ENCODE measurements around a stretch of chr11.

DNA sequence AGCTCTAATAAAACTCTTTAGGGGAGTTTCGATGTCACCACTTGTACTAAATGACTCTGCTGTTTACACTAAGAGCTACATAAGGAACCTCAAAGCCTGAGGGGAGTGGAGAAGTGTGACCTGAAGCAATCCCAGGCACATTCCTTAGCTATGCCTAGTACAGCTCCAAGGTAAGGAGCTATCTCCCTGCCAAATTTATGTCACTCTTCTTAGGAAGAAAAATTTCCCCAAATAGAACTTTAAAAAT lies 8.2 kb downstream of the LGR4 start:
- RRBS, 2 experiments, result no CpG with 5 or more reads among the region's 1 CpG

DNA sequence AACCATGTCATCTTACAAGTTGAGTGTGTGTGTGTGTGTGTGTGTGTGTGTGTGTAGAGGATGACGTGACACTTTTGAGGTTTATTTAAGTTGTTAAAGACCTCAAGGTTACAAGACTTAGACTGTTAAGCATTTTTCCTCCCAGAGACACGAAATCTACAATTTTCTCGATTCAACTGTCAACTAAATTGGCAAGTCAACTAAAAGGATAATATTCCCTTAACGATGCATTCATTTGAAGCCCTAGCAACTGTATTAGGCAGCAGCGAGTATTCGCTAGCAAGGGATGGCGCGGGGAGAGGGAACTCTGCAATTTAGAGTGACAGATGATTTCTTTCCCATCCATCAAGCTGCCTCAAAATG lies 17.6 kb upstream of the BDNF start:
- RRBS, 2 experiments, result no CpG with 5 or more reads among the region's 8 CpGs

DNA sequence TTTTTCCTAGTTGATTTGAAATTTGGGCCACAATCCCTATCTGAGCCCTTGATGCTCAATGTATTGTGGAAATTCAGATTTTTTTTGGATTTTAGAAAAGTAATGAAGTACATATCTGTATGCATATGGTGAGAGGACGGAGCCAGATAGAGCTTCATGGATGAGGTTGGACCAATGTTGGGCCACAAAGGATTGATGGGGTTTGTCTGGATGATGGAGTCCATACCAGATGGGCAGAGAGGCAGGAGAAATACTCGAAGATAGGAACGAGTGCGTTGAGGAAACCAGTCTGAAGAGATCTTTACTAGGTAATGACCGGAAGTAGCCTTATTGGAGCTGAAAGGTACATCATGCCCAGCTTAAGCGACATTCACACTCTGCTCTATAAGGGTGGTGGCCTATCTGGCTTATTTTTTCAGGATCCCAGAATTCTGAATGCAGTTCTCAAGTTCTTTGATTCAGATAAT lies 224.4 kb downstream of the DCDC1 start:
- RRBS, 2 experiments, result no CpG with 5 or more reads among the region's 6 CpGs

DNA sequence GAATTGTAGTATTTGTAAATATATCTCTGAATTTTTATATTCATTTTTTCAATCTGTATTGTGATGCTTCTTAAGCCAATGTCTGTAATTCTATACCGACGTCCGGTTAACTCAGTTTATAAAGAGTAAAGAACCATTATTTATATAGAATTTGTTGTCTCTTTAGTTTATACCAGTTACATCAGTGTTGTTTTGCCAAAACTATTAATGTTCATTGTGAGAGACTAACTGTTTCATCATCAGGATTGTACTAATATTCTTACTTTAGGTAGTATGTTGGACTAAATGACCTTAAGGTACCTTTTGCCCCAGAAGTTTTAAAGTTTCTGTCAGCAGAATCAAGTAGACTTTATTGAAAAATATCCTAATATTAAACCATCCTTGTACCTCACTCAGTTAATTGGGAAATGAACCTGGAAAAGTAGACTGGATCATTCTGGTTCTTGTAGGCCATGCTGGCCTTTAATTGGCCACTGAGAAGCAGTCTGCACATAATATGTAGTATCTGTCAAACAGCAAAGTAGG lies 2.5 kb downstream of the DNAJC24 start:
- RRBS, 2 experiments, result no CpG with 5 or more reads among the region's 3 CpGs

DNA sequence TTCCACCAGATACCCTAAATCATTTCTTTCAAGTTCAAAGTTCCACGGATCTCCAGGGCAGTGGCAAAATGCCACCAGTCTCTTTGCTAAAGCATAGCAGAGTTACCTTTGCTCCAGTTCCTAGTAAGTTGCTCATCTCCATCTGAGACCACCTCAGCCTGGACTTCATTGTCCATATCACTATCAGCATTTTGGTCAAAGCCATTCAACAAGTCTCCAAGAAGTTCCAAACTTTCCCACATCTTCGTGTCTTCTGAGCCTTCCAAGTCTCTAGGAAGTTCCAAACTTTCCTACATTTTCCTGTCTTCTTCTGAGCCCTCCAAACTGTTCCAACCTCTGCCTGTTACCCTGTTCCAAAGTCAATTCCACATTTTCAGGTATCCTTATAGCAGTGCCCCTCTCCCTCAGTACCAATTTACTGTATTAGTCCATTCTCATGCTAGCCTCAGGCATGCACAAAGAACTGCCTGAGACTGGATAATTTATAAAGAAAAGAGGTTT lies 14.4 kb downstream of the IMMP1L start:
- RRBS, 2 experiments, result no CpG with 5 or more reads among the region's 2 CpGs

GRCh38 chr11:31812769-31813862 lies 2.0 kb upstream of the PAX6 start:
- RRBS, 2 experiments, result 64 to 68% methylated on average over 19 to 20 of the region's 59 CpGs

- RRBS, 2 experiments, result no CpG with 5 or more reads among the region's 5 CpGs
Observed at GRCh38 chr11:32120976-32121343, 30.1 kb downstream of the RCN1 start.

DNA sequence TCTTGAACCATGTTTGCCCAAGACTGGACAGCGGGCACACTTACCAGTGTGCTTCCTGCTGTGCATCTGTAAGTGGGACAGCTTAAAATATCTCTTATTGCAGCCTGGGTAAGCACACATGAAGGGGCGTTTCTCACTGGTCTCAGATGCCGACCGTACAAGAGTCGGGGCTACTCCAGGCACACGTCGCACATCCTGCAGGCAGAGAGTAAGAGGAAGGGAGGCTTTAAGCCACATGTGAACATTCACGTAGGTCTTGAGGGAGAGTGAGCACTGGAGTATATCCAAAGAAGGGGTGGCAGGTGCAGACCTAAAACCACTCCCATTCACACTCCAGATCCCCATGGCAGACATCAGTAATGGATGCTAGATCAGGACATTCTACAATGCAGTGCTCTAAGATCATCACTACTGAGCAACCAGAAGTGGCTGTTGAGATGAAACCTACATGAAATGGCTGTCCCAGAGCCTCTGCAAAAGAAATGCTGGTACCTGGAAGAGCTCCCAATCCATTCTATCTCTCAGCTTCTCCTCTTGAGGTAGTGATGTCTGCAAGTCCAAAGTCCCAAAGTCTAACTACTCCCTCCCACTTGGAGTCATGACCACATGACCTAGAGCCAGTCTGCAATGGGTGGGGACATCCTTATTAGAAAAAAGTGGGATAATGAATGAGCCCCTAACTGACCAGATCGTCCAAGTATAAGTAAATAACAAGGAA lies 39.0 kb downstream of the WT1 start:
- RRBS, 2 experiments, result no CpG with 5 or more reads among the region's 9 CpGs

DNA sequence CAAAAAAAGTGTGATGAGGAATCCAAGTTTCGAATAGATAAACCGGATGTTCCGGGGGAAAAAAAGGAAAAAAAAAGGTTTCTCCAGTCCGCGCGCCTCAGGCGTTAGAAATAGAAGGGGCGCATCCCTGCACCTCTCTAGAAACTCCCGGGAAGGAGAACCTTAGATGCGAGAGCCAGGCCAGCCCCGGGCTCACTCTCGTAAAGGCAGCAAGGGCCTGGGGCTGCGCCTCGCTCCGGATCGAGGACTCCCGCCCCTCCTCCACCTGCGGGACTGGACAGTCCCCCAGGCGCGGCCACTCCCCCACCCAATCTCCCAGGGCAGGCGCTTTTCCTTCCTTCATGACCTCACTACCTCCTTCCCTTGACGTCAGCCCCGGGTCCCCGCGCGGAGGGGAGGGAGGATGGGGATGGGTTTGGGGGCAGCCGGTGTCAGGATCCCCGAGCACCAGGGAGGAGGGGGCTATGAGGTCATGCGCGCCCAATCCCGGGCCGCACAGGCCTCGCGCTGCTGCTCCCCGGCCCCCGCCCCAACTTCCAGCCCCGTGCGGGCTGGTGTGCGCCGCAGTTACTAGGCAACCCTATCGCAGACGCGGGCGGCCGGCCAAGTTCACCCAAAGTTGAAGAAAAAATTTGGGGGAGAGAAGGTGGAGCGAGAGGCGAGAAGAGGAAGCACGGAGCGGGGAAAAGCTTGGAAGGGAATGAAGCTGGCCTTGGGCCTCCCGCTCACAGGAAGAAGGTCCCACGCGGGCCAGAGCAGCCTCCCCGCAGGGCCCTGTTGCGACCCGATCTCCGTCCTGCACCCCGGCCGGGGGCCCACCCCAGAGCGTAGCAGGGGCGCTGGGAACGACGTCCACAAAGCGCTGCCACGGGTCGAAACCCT lies 8.5 kb downstream of the WT1 start:
- RRBS, 2 experiments, result 11 to 47% methylated on average over 26 of the region's 65 CpGs

DNA sequence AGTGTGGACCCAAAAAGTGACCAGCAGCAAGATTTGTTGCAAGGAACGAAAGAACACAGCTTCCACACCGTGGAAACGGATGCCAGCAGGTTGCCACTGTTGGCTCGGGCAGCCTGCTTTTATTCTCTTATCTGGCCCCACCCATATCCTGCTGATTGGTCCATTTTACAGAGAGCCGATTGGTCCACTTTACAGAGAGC lies 4.9 kb upstream of the QSER1 start:
- RRBS, 2 experiments, result no CpG with 5 or more reads among the region's 5 CpGs

DNA sequence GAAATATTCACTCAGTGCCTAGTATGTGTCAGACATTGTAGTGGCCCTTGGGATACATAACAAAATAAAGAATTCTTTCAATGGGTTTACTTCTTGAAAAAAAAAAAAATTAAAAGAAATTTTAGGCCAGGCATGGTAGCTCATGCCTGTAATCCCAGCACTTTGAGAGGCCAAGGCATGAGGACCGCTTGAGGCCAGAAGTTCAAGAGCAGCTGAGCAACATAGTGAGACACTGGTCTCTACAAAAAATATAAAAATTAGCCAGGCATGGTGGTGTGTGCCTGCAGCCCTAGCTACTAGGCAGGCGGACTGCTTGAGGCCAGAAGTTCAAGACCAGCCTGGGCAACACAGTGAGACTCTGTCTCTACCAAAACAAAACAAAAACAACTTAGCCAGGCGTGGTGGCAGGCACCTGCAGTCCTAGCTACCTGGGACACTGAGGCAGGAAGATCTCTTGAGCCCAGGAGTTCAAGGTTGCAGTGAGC lies 14.5 kb downstream of the CSTF3 start:
- RRBS, 2 experiments, result no CpG with 5 or more reads among the region's 3 CpGs

- RRBS, 2 experiments, result no CpG with 5 or more reads among the region's 7 CpGs
Observed at GRCh38 chr11:33701391-33702352, 1.0 kb upstream of the C11orf91 start.

- RRBS, 2 experiments, result no CpG with 5 or more reads among the region's 8 CpGs
Observed at GRCh38 chr11:33708555-33709914, 8.4 kb upstream of the C11orf91 start.

GRCh38 chr11:33742888-33743382 lies 6.7 kb upstream of the CD59 start:
- RRBS, 2 experiments, result no CpG with 5 or more reads among the region's 8 CpGs

- RRBS, 2 experiments, result no CpG with 5 or more reads among the region's 7 CpGs
Observed at GRCh38 chr11:33772246-33772838, 2.0 kb downstream of the FBXO3 start.

- RRBS, 2 experiments, result no CpG with 5 or more reads among the region's 29 CpGs
Observed at GRCh38 chr11:34160576-34161178, 55.2 kb downstream of the NAT10 start.

- RRBS, 2 experiments, result no CpG with 5 or more reads among the region's 12 CpGs
Observed at GRCh38 chr11:34233867-34234911, 123.6 kb downstream of the ABTB2 start.

DNA sequence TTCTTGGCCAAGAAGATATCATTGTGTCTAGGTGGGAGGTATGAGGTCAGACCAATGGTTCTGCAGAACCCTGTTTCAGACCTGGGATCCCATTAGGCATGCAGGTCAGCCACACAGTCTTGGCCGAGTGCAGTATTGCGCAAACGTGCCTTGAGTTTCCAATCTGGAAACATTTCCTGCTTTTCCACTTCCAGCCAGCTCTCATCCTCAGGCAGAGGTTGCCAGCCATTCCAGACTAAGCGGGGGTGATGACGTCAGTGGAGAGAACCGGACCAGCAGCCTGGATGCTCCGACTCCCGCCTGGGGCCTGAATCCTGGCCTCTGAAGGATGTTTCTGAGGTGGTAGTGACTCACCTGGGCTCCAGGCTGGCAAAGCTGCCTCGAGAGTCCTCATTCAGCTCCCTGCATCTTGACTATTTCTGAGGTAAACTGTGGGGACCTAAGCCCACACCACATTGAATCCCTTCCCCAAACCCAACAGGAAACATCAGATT lies 83.1 kb downstream of the ABTB2 start:
- RRBS, 2 experiments, result no CpG with 5 or more reads among the region's 9 CpGs

- RRBS, 2 experiments, result no CpG with 5 or more reads among the region's 8 CpGs
Observed at GRCh38 chr11:34346533-34347179, 11.2 kb downstream of the ABTB2 start.

GRCh38 chr11:34641061-34641388 lies 20.1 kb downstream of the EHF start:
- RRBS, 2 experiments, result no CpG with 5 or more reads among the region's 1 CpG